GM12891 (cell line): ENCODE results near the genes RSAD1 and EPN3.

DNA sequence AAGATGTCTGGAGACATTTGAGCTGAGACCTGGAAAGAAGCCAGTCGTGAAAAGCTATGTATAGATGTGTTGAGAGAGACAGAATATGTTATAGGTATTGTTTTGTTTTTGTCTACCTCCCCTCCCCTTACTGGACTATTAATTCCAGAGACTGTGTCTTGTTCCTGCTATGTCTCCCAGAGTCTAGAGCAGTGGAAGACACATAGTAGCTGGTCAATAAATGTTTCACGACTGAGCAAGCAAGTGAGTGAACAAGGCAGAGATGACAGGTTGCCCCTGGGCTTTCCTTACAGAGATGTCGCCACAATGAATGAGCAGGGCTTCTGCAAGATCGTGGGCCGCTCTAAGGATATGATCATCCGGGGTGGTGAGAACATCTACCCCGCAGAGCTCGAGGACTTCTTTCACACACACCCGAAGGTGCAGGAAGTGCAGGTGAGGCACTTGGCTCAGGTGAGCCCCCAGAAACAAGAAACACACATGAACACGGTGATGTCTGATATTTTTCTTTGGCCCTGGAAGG is 4.8 kb upstream of the CHAD start:
- RRBS = no CpG with 5 or more reads among the region's 10 CpGs

- RRBS = 2% methylated on average over 33 of the region's 66 CpGs
These were observed at the start of gene RSAD1 for GRCh38 chr17:50478620-50479197. RSAD1 (plus strand) TSS chr17:50478860.

GRCh38 chr17:50484360-50485691 is 6.2 kb downstream of the RSAD1 start:
- RRBS = no CpG with 5 or more reads among the region's 12 CpGs

GRCh38 chr17:50532568-50532954 is at the start of gene EPN3:
EPN3 (plus strand) TSS chr17:50532735.
- RRBS = no CpG with 5 or more reads among the region's 16 CpGs

GRCh38 chr17:50558683-50559176 is 1.8 kb upstream of the CACNA1G start:
- RRBS = no CpG with 5 or more reads among the region's 33 CpGs

DNA sequence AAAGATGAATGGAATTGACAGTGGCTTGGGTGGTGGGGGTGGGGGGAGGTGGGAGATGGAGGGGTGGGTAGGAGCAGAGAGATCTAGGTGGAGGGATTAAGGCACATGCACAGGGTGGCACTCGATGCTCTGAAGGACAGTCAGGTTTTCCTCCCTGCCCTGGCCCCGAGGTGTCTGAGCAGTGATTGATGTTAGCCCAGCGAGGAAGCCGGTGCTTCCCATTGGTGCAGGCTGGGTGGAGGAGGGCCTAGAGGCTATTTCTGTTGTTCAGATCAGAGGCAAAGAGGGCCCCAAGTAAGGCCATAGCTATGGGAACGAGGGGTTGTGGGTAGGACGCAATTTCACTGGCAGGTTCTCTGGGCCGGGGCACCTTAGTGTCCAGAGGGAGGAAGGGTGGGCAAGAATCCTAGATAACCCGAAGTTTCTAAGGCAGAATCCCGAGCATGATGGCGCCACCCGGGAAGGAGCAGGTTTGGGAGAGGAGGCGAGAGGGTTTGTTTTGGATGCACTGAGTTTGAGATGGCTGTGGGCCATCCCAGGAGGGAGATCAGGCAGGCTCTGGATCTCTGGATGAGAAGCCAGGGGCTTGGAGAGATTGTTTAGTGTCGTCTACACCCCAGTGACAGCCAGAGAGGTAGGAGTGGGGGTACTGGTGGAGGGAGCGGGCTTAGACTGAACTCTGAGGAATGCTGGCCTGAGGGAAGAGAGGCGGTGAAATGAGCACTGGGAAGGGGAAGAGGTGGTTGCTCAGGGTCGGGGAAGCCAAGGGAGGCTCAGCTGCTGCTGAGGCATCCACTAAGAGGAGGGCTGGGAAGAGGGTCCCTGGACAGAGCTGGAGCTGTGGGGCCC is 23.3 kb downstream of the CACNA1G start:
- RRBS = 58% methylated on average over 4 of the region's 16 CpGs

DNA sequence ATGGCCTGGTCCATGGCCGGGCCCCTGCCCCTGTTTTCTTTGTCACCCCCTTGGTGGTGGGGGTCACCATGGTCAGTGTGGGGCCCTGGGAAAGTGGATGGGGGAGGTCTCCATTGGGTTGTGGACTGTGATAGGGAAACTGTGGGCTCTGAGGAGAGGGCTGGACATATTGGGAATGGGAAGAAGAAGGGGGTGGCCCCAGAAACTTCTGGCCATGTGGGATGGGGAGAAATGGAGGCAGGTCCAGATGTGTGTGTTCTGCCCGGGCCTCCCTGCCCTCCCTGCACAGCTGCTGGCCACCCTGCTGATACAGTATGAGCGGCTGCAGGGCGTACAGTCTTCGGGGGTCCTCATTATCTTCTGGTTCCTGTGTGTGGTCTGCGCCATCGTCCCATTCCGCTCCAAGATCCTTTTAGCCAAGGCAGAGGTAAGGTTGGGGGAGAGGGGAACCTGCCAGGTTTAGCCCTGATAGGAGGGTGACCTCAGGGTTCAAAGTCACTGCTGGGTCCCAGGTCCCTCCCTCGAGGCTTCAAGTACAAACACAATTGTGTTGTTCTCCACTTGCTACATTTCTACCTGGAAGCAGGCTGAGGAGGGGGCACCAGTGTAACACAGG is 22.2 kb downstream of the ABCC3 start:
- RRBS = 18% methylated on average over 1 of the region's 9 CpGs

GRCh38 chr17:50686218-50687126 is 21.2 kb downstream of the ANKRD40 start:
- RRBS = 77% methylated on average over 2 of the region's 18 CpGs

DNA sequence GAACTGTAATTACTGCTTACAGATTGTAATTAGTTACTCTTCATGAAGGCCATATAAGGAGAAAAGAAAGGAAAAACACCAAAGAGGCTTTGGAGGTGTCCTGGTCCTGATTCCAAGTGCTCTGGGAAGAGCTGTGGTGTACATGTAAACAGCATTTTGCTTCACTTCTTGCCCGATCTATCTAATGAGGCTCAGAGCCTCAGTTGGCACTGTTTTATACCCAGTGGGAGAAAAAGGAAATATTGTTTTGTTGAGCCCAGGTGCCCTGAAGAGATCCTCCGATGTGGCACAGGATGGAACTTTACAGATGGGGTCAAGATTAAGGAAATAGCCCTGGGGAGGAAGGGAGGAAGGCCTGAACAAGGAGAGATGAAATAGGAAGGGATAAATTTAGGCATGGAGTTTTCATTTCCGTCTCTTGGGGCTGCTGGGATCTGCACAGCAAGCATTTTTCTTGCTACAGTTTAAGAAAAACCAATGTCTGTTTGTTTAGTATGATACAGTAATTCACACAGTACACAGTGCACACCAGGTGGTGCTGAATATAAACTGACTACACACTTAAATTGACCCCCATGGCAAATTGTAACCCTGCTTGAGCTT is 845 bp upstream of the ANKRD40 start:
- RRBS = no CpG with 5 or more reads among the region's 3 CpGs

- RRBS = no CpG with 5 or more reads among the region's 17 CpGs
These were observed 791 bp downstream of the ANKRD40CL start for GRCh38 chr17:50766133-50767321.

DNA sequence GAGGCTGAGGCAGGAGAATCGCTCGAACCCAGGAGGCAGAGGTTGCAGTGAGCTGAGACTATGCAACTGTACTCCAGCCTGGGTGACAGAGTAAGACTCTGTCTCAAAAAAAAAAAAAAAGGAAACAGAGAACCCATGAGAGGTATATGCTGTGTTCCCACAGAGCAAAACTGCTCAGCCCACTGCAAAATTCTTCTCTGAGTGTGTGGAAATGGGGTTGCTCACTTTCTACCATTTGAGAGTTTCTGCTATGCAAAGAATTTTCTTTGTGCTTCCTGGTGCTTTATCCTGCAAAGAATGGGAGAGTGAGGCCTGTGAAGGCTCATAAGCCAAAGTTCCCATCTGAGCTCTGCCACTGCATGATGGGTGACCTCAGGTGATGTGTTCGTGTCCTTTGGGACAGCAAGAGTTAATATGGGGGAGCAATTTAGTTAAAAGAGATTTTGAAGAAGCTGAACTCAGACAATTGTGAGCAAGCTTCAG is 22.7 kb upstream of the ANKRD40CL start:
- RRBS = no CpG with 5 or more reads among the region's 3 CpGs

GRCh38 chr17:50807391-50807998 is 27.9 kb upstream of the WFIKKN2 start:
- RRBS = no CpG with 5 or more reads among the region's 9 CpGs

GRCh38 chr17:50866479-50867349 is 560 bp upstream of the TOB1 start:
- RRBS = 2% methylated on average over 26 of the region's 68 CpGs

GRCh38 chr17:50908211-50908840 is 42.2 kb upstream of the TOB1 start:
- RRBS = no CpG with 5 or more reads among the region's 7 CpGs

GRCh38 chr17:50917154-50917869 is 51.2 kb upstream of the TOB1 start:
- RRBS = no CpG with 5 or more reads among the region's 16 CpGs

GRCh38 chr17:50919385-50920278 is 53.5 kb upstream of the TOB1 start:
- RRBS = no CpG with 5 or more reads among the region's 25 CpGs

GRCh38 chr17:50956816-50957153 is 90.6 kb upstream of the TOB1 start:
- RRBS = no CpG with 5 or more reads among the region's 6 CpGs

GRCh38 chr17:51013942-51014438 is 106.7 kb downstream of the SPAG9 start:
- RRBS = no CpG with 5 or more reads among the region's 2 CpGs

DNA sequence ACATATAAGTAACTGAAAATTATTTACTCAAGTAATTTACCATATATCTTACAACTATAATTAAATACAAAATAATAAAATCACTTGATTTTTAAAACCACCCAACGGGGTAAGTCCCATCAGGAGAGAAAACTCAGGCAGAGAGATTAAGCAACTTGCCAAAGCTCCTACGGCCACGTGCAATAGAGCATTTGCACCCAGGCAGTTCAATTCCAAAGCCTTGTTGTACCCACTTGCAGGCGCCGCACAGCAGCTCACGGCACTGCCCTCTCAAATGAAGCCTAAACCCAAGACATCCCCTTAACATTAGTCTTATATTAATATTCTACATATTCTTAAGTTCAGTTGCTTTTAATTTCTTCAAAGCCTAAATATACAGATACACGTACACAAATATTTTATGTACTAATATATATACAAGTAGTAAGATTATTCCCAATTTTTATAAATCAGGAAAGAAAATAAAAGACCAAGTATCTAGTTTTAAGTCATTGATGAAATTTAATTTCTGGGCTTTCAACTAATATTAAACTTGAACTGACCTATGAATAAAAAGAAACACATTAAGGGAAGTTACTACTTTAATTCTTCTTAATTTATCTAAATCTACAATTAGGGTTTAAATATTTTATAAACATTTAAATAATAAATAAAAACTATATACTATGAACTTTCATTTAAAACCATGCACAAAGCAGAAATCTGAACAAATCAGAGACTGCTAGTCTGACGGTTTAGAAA is 75.5 kb downstream of the SPAG9 start:
- RRBS = no CpG with 5 or more reads among the region's 8 CpGs

DNA sequence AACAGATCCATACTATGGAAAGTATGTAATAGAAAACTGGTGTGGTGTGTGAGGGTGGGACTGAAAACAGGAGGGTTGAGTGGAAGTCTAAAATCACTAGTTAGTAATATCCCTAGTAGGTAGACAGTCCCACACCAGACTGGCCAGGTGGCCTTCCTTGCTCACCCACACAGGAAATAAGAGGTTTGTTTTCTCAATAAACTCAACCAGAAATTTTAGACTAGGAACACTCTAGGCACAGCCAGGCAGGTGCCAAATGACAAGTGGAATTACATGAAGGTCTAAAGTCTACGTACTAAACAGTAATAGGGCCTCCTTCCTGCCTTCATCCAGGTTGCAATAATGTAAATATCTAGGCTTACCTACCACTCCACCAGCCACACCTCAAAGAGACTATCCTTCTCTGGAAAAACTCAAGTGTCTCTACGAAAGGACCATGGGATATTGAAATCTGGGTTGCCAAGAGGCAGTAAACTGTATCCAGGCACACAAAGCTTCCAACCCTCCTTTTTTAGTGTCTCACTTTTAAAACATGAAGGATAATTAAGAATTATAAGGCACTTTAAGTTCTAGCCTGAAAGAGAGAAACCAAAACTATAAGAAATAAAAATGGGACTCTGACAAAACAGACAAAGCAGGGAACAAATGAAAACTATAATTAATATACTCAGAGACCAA is 26.8 kb downstream of the SPAG9 start:
- RRBS = no CpG with 5 or more reads among the region's 2 CpGs